Metastatic Liver Carcinoma in the Lung (tissue), 2 donors: ENCODE measurements around a stretch of chr10.

- PRO-cap, 2 experiments: no peak in any of the 2 experiments
These were observed 11.0 kb downstream of the ITPRIP start for GRCh38 chr10:104327114-104327863.

- PRO-cap, 2 experiments: peak in 2 of 2 experiments; most common plus-strand start chr10:104329616 (in 2); most common minus-strand start chr10:104329227 (in 1)
These were observed 9.2 kb downstream of the ITPRIP start for GRCh38 chr10:104328839-104329772.

- PRO-cap, 2 experiments: no peak in any of the 2 experiments
These were observed 4.4 kb downstream of the ITPRIP start for GRCh38 chr10:104333793-104334415.

DNA sequence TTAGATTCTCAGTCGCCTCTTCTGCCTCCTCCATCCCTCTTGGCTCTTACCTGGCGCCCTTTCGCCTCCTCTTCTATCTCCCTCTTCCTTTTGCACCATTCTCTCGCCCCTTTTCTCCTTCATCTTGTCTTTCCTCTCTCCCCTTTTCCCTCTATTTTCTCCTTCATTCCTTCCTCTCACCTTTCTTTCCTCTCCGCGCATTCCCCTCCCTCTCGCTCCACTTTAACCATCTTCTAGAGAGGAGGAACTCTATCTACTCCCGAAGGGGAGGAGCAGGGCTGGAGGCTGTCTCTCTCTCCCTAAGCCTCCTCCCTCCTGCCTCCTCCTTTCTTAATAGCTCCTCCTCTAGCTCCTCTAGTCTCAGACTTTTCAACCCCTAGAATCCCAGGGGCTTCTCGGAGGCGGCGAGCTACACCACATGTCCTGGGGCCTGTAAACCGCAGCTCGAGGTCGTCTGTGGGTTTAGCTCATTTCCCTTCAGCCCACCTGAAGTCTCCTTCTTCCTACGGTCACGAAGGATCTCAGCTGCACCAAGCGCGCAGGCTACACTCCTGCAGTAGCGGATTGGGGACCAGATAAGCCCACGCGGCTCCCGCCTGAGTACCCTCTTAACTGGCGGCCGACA lies 1.7 kb upstream of the SORCS3 start:
- PRO-cap, 2 experiments: no peak in any of the 2 experiments

GRCh38 chr10:104666040-104666479 lies 25.0 kb downstream of the SORCS3 start:
- PRO-cap, 2 experiments: no peak in any of the 2 experiments

- PRO-cap, 2 experiments: no peak in any of the 2 experiments
These were observed 91.1 kb downstream of the SORCS3 start for GRCh38 chr10:104732139-104732572.

GRCh38 chr10:106957762-106958245 lies 206.7 kb downstream of the SORCS1 start:
- PRO-cap, 2 experiments: no peak in any of the 2 experiments

DNA sequence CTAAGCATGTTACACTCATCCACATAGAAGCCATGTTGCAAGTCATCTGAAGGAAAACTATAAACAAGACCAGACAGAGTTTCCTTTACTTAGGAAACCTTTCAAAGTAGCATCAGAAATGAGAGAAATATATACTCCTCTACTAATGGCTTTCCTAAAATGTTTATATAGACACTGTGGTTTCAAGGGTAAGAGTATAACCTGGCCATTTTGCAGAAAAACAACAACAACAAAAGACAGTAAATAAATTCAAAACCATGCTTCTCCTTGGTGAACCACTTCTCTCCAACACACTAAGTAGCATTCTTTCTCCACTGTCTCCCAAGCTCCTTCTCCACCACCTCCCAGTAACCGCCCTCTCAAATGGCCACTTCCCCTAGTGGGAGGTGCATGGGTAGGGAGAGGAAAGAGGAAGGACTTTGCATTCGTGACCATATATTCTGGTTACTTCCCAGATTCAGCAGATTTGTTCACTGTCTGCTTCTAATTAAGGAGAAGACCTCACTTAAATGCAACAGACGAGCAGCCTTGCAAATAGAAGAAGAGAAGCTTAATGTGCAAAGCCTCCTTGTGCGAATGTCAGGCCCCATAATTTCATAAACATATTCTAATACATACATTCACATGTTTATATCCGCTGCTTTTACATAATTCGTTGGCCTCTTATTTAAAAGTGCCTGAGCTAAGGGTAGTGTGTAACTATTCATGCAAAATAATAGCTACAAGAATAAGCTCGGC lies 166.8 kb downstream of the SORCS1 start:
- PRO-cap, 2 experiments: no peak in any of the 2 experiments

DNA sequence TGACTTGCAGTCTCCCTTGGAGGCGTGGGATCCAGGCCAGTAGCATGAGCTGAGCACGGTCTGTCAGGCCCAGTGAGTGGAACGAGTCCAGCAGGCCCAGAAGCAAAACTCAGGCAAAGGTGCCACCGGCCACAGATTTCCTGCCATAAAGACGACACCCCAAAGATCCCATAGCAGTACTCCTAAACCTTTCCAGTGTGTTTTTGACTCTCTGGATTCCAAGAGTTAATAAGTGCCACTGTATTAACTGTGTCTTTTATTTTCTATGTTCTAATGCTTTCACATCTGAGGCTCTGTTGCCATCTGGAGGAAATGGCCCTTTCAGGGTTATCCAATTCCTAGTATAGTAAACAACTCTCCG lies 1355.9 kb downstream of the XPNPEP1 start:
- PRO-cap, 2 experiments: no peak in any of the 2 experiments

- PRO-cap, 2 experiments: no peak in any of the 2 experiments
These were observed 701.2 kb downstream of the XPNPEP1 start for GRCh38 chr10:109222187-109222393.

- PRO-cap, 2 experiments: no peak in any of the 2 experiments
These were observed 640.6 kb downstream of the XPNPEP1 start for GRCh38 chr10:109282660-109283086.

DNA sequence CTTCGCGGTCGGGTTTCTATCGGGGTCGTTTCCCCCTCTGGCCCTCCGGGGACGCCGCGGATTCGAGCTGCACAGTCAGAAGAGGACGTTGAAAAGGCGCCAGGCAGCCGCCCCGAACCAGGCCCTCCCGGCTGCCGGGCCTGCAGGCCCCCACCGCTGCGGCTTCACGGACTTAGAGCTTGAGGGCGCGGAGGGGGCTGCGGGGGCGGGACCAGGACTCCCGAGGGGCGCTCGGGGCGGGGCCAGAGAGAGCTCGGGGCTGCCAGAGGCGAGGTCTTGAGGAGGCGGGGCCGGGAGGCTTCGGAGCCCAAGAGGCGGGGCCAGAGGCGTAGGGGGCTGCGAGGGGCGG lies 275 bp upstream of the ADD3 start:
- PRO-cap, 2 experiments: peak in 2 of 2 experiments; most common minus-strand start position 90 of the sequence (in 1)

- PRO-cap, 2 experiments: no peak in any of the 2 experiments
These were observed 50.4 kb downstream of the ADD3 start for GRCh38 chr10:110058099-110058637.

DNA sequence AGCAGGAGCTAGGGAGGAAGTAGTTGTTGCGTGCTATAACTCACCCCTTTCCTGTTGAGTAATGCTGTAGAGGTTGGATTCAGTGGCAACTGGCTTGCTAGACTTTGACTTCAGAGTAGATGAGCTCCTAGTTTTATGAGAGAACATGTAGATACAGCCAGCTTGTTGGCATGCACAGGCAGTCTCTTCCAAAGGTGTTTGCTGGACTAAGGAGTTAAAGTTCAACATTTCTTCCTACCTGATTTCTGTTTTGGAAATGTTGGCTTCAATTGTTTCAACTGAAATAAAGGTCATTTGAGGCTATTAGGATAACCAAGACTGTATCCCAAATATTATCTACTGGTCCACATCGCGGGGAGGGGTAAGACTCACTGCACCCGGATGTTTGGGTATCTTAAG lies 66.1 kb upstream of the MXI1 start:
- PRO-cap, 2 experiments: no peak in any of the 2 experiments

DNA sequence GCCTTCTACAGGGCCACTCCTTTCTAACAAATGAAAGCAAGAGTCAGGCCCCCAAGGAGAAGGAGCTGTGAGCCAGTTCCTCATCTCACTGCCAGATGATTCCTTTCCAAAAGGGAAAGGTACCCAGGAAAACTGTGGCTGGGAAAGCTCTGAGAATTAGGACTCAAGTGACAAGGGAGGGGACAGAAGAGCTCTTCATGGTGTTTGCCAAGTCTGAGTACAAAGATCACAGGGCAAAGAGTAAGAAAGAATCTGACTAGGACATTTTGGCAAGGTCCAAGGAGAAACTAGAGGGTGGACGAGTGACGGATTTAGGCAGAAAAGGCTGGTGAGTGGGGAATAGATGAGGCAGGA lies 3.4 kb upstream of the MXI1 start:
- PRO-cap, 2 experiments: no peak in any of the 2 experiments

DNA sequence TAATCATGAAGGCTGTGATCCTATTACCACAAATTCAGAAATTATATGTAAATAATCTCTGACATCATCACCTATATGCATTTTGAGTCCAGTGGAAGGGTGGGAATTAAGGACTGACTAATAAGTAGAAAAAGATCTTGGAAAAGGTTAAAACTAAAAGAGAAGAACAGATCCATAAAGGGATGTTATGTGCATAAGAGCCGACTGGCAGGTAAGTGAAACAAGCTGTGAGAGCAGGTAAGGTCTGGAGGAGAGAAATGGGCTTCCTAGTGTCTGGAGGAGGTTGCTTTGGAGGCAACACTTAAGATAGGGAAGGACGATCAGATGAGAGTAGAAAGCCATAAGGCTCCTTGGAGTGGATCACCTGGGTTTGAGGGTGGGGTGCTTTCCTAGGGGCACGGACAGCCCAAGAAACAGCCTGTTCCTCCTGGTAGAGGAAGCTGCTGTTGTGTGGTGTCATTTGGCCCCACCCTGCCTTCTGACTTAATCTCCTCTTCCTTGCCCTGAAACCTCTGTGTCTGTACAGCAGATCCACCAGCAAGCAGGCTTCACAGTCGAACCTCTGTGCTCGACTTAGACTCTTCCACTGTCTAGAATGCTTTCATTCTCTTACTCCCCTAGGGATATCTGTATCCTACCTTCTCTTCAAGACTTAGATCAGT lies 4.6 kb downstream of the MXI1 start:
- PRO-cap, 2 experiments: peak in 1 of 2 experiments; most common plus-strand start position 524 of the sequence (in 1); most common minus-strand start position 403 of the sequence (in 1)

GRCh38 chr10:110227973-110228694 lies 20.7 kb downstream of the MXI1 start:
- PRO-cap, 2 experiments: no peak in any of the 2 experiments

DNA sequence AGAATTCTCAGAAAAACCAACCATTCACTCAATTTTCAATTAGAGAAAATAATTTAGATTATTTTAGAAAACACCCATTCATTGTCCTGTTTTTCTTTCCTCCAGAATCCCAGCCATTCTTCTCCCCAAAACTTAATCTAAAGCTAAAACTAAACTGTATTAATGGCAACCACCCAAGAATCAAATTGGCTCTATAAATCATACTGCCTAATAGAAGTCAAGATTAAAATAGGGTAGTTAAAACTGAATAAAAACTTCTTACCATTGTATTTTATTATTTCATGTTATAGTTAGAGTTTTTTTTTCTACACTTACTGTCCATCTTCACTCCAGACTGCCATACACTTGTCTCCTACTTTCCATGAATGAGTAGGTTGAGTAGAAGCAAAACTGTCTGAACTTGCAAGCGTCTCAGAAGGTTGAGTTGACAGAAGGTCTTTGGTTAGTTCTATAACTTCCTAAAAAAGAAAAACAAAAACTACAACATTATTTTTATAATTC lies 6.3 kb downstream of the SMNDC1 start:
- PRO-cap, 2 experiments: no peak in any of the 2 experiments

DNA sequence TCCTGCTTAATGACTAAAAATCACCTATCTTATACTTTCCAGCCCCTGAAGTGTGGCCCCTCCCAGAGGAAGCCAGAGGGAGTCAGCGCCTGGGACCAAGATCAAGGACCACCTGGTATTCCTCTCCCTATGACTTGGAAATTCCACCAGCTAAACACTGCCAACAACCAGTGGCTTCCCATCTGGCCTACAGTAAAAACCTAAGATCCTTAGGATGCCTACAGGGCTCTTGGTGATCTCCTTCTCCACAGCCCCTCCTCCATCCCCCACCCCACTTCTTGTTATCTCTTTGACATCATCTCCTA lies 16.5 kb upstream of the DUSP5 start:
- PRO-cap, 2 experiments: no peak in any of the 2 experiments

DNA sequence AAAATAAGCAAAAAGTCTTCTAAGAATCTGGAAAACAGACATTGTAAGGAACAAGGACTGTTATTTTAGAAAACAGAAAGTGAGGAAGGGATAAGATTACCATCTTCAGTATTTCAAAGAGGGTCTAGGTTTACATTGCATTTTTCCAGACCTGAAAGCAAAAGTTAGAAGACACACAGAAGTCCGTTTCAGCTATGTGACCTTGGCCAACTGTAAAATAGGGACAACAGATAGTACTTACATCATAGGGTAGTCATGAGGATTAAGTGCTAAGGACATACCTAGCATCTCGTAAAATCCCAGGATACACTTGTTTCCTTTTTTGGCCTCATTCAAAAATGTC lies 6.5 kb upstream of the DUSP5 start:
- PRO-cap, 2 experiments: no peak in any of the 2 experiments